Skin of body (tissue), 2 donors: ENCODE measurements around the gene MLLT10.

DNA sequence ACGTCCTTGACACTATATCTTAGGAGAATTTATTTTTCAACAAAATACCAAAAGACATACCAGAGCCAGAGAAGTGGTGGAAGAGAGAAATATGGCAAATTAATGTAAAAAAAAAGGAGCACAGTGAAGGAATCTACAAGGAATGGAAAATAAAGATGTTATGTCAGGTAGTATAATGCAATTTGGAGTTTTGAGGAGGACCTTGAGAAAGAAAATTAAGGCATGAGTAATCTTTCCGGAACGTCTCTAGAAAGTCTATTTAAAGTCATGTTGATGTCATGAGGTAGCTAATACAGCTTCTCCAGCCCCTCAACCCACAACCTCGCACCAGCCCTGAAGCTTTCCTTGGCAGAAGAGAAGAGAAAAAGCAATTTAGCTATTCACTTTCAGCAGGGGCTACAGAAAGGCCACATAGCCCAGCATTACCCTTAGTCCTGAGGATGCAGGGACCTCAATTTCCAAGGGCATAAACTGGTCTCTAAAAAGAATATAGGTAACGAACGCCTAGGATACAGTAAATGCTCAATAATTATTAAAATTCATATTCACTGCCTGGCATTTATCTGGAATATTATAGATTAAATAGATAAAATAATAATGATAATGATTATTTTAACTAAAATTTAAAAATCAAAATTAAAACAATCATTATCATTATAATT, 22.4 kb downstream of the TRDMT1 start:
- RAMPAGE, long total RNA: no peak

DNA sequence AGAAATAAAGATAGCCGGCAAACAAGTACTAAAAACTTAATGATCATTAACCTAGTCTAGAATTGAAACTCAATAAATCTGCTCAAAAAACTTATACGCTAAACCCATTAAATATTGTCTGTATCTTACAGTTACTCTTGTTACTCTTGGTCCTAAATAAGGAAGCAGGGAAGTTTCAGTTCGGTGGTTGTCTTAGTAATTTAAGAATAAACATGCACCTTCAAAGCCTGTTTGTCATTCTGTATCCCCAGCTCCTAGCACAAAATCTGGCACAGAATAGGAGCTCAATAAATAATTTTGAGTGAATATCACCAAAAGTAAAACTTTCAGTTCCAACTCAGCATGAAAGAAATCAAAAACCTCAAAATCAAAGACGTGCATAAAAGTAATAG, 1.1 kb downstream of the TRDMT1 start:
- RAMPAGE, long total RNA: no peak

- RAMPAGE, long total RNA: no peak
These were observed 8.2 kb downstream of the VIM start for GRCh38 chr10:17235986-17236953.

GRCh38 chr10:17428167-17429138, 25.9 kb downstream of the ST8SIA6 start:
- RAMPAGE, long total RNA: no peak

GRCh38 chr10:17784711-17785422, 24.3 kb upstream of the MRC1 start:
- RAMPAGE, long total RNA: no peak

GRCh38 chr10:18162658-18163025, 22.4 kb downstream of the CACNB2 start:
- RAMPAGE, long total RNA: no peak

DNA sequence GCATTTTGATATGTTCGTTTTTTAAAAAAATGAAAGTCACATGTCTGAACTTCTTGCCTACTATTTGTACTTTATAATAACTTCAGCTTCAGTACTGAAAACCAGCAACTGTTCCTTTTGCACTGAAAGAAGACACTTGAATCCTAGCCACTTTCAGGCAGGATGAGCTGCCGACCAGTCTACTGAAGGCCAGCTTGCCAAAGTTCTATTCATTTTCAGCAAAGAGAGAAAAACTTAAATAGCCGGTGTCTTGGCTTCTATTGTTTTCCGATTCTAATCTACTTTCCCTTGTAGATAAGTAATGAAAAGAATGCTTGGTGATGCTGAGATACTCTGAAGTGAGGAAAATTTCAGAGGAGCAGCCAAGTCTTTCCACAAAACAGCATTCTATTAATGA, 253.3 kb downstream of the CACNB2 start:
- RAMPAGE, long total RNA: no peak

GRCh38 chr10:18400356-18401414, 250.7 kb downstream of the NSUN6 start:
- RAMPAGE, long total RNA: no peak

GRCh38 chr10:18649348-18649926, 1.9 kb downstream of the NSUN6 start:
- RAMPAGE, long total RNA: no peak

DNA sequence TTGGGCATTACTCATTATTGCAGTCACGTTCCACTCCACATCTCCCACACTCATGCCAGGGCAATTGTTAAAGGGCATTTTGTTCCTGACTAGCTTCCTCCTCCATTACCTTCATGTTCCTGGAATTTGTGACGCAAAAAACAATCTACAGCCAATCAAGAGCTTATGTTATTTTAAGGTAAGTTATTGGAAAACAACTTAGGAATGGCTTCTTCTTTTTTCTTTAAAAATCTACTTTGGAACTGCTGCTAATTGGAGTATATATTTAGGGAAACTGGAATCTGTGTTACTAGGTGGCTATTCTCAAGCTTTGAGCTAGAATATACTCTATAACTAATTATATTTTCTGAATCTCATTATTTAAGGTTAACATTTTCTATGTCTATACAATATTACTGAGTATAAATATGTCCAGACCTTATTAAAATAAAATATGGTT, 48.1 kb upstream of the PLXDC2 start:
- RAMPAGE, long total RNA: no peak

GRCh38 chr10:19815753-19816006, 552 bp upstream of the PLXDC2 start:
- RAMPAGE, long total RNA: no peak

DNA sequence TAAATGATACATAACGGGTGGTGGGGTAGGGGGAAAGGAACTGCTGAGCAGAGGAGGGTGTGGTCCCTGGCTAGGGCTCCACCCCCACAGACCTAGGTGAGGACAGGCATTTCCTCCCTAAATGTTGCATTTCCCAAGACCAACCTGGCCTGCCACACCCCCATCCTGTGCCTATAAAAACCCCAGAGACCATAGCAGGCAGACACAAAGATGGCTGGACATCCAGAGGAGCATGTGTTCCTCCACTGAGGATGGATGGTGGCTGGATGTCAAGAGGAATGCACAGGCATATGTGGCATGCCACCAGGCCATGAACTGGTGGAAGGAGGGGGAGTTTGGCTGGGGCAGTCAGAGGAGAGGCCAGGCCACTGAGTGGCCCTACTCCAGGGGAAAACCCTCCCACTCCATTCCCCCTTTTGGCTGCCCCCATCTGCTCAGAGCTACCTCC, 104.0 kb downstream of the PLXDC2 start:
- RAMPAGE, long total RNA: no peak

DNA sequence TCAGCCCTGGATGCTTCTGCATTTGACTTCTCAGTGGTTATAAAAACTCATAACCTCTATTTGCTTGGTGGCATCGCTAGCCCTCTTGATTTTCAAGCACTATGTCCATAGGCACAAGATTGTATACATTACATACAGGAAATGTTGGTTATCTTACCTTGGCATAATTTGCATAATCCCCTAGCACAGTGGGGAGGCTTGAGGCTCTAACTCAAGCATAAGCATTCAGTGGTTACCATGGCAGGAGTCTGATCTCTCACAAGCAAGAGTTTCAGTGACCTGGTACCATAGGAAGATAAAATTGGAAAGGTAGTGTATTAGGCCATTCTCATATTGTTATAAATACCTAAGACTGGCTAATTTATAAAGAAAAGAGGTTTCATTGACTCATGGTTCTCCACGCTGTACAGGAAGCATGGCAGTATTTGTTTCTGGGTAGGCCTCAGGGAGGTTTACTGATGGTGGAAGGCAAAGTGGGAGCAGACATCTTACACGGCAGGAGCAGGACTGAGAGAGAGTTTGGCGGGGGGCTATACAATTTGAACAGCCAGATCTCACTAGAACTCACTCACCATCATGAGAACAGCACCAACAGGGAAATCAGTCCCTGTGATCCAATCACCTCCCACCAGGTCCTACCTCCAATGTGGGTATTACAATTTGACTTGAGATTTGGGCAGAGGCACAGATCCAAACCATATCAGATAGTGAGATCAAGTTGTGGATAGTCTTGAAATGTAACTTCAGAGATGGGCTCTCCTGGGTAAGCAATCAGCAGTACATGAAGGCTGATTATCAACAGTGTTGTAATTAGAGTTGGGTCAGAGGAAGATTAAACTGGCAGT, 122.0 kb downstream of the PLXDC2 start:
- RAMPAGE, long total RNA: no peak

DNA sequence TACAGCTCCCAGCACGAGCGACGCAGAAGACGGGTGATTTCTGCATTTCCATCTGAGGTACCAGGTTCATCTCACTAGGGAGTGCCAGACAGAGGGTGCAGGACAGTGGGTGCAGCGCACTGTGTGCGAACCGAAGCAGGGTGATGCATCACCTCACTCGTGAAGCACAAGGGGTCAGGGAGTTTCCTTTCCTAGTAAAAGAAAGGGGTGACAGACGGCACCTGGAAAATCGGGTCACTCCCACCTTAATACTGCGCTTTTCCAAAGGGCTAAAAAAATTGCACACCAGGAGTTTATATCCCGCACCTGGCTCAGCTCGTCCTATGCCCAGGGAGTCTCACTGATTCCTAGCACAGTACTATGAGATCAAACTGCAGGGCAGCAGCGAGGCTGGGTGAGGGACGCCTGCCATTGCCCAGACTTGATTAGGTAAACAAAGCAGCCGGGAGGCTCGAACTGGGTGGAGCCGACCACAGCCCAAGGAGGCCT, 341.6 kb downstream of the NEBL start:
- RAMPAGE, long total RNA: no peak

DNA sequence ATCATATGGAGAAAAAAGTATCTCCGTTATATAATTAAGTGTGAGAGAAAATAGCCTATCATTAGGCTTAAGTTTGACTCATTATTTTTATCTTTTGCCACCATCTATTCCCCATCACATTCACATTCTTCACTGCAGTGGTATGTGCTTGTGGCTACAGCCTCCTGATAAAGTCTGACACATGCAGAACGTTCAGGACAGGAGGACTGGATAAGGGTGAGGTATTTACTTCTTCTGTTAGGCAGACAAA, 5.8 kb downstream of the NEBL start:
- RAMPAGE, long total RNA: no peak

DNA sequence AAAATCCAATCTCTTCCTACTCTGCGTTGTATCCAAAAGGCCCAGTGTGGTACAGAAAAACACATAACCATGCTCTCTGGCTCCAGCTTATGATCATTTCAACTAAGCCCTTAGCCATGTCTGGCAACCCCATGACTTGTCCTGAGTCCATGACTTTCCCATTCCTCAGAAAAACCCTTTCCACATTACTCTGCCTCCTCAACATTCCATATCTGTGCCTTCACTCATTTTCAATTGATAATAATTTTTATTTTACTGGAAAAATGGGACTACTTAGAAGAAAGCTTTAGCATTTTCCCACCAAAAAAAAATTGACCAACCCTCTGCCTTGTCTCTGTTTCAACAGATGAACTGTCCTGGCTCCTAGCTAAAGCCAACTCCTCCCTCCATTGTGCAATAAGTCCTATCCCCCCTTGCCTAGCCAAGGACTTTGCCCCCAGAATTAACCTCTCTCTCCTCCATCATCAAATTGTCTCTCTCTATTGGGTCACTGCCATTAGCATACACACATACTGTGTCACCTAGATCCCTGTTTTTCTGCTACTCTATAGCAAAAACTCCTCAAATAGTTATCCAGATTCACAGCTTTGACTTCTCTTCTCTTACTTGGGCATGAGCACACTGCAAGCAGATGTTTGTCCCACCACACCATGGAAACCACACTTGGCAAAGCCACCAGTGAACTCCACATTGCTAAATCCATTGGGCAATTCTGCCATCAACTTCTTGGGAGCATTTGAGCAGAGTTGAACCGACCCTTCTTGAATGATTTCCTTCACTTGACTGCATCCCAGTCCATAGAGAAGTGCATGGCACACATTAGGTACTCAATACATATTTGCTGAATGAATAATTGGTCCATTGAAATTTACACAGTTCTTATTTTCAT, 91.3 kb upstream of the NEBL start:
- RAMPAGE, long total RNA: no peak

- RAMPAGE, long total RNA: no peak
These were observed 225.2 kb upstream of the NEBL start for GRCh38 chr10:21122351-21122671.

GRCh38 chr10:21315286-21315911, 210.1 kb downstream of the SKIDA1 start:
- RAMPAGE, long total RNA: no peak

DNA sequence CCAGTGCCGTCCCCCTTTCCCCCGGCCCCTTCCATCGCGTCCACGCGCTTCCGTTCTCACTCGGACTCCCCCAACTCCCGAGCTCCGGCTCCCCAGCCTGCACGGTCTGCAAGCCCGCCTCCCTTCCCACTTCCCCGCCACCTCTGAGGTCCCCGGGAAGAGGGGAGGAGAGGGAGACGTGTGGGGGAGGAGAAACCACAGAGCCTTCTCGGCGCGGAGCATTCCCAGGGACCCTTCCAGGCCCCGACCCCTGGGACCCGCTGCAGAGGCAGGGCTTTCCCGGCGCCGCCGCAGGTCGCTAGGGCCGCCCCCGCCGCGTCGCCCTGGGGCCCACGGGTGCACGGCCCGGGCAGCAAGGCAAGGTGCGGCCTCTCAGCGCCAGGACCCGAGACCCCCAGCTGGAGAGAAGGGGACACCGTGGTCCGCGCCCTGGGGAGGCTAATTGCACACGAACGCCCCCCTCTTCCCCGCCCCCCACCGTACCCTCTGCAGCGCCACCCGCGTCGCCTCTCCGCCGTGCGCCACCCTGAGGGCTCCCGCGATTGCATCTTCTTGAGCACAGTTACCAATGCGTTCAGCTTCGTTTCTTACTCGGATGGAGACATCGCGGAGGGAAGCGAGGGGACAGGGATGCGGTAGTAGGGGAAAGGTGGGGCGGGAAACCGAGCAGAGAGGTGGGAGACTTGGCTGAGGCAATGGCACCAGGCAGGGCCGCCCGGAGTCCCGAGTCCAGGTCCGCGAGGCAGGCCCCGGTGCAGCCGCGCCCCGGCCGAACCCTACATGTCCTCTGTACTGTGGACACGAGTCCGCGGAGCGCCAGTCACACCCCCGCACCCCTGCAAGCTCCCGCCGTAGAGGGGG, 29.0 kb downstream of the SKIDA1 start:
- RAMPAGE, long total RNA: no peak

DNA sequence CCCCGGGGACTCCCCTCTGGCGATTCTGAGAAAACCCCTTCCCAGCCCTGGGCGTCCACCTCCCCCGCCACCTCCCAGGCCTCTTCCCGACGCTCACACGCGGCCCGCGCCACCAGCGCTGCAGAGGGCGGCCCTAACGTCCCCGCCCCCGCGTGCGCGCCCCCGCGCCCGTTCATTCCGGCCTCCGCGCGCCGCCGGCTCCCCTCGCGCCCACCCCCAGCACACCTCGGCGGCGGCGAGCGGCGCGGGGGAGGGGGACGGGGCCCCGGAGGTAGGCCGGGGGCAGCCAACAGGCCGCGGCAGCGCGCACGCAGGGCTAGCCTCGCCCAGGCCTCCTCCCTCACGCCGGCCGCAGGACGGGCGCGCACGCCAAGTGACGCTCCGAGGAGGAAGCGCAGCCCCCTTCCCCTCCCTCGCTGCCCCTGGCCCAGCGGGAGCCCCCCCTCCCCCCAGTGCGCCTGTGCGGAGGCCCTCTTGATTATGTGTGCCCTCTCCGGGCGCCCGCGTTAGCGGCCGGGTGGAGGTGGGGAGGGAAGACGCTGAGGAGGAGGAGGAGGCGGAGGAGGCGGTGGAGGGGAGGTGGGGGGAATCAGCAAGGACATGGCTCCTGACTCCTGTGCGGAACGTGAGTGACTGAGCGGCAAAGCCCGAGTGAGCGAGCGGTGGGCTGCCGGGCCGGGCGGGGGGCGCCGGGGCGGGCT, at the start of gene MLLT10:
MLLT10 (plus strand) TSS at position 363 of the 701 bp plus-strand sequence.
- RAMPAGE, long total RNA: no peak